ENCODE measurements around a stretch of chr14.

DNA sequence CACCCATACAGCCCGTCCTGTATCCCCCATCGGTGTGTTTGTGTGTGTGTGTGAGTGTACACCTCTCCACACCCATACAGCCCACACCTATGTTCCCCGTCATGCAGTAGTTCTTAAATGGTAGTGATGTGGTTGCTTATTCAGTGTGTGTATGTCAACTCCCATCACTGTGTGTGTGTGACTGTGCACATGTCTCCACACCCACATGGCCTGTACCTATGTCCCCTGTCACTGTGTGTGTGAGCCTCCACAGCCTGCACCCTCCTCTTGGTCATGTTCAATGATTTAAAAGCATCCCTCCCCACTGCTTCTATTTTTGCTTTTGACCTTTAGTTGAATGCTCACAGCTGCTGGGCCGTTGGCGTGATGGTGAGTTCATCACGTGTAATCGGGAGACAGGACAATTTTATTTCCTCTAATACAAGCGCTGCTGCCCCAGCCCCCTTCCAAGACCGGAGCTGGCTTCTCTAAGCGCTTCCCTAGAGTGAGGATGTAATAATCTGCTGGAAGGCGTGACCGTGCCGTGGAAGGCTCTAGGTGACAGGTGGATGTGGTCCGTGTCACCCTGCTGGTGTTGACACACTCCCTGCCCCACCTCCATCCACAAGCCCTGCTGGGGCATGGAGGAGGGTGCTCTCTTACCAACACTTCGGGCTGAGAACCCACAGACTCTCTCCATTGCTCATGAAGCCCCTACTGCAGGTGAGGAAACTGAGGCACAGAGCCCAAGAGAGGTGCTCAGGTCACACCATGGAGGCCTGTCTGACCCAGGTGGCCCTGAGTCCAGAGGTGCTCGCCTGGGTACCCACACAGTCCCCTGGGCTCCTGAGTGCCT lies 25.4 kb downstream of the CCDC85C start:
- PRO-cap: bidirectional peak, plus-strand start at position 606 of the sequence, minus-strand start at position 460 of the sequence

GRCh38 chr14:99579183-99579818 lies 24.7 kb downstream of the CCDC85C start:
- PRO-cap: unidirectional peak, minus-strand start at chr14:99579569

- PRO-cap: no peak
Measured at GRCh38 chr14:99671693-99672280, 12.3 kb upstream of the CYP46A1 start.

GRCh38 chr14:99730482-99730975 lies 46.4 kb downstream of the CYP46A1 start:
- PRO-cap: no peak

DNA sequence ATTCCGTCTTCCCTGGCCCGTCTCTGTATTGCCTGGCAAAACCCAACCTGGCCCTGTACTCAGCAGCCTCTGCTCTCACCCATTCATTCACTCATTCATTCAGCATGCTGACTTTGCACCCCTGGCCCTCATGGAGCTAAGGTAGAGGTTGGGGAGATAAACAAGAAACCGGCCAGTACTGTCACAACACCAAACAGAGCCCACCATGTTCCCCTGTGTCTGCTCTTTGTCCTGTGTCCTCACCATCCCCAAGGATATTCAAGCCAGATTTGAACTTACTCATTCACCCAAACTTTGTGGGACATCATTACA lies 20.2 kb downstream of the SLC25A29 start:
- PRO-cap: no peak

DNA sequence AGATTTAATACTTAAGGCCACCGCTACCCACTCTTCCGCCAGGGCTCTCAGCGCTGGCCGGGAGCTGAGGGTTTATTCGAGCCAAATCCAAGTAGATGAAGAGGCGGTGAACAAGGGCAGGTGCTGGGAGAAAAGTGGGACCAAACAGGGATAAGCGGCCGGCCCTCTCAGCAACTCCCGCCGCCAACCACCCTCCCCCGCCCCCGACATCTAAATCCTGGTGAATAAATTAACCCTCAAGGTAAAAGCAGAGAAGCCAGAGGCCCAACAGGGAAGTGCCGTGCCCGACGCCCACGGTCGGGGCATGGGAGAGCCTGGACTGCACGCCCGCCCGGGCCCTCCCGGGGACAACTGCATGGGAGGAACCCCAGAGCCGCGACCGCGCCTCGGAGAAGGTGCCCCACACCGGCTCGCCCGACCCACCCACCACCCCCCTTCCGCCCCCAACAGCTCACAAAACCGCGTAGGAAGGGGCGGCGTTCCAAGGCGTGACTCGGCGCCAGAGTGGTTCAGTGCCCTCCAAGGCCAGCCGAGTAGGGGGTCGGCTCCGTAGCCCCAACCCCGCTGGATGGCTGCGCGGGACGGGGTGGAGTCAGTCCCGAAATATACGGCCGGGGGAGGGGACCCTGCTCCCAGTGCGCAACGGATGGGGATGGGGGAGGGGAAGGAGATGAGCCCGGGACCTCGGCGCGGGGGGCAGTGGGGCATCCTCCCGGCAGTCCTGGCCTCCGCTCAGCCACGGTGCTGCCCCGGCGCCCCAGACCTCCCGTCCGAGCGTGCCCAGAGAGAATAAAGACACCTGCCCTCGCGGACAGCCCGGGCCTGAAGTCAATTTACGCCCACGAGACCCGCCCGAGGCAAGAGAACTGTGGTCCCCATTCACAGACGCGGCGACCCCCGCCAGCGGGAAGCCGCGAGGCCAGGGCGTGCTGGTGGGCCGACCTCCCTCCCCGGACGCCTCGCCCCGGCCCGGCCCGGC lies 750 bp downstream of the SLC25A29 start:
- PRO-cap: unidirectional peak, plus-strand start at position 270 of the sequence

DNA sequence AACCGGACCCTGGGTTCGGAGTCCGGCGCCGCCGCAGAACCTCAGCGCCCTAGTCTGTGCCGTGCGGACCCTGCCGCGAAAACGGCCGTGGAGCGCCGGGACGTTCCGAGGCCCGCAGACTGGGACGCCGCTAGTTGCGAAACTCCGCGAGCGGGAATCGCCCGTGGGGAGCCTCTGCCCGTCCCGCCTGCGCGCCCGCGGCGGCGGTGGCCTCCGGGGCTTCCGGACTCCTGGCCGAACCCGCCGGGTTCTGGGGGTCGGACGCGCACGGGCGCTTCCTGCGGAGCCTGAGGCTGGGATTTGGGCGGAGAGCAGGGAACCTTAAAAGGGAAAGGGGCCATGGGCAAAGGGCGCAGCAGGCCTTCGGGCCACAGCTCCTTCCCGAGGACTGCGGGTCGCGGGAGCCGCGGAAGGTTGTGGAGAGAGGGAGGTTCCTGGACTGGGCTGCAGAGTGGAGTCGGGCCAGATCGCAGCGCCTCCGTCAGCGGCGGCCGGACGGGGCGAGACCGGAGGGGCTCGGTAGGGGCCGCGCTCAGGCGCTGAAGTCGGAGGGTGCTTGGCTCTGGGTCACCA lies 631 bp upstream of the SLC25A29 start:
- PRO-cap: bidirectional peak, plus-strand start at position 246 of the sequence, minus-strand start at position 252 of the sequence

- PRO-cap: no peak
Measured at GRCh38 chr14:100349031-100349796, 25.9 kb downstream of the WARS1 start.

DNA sequence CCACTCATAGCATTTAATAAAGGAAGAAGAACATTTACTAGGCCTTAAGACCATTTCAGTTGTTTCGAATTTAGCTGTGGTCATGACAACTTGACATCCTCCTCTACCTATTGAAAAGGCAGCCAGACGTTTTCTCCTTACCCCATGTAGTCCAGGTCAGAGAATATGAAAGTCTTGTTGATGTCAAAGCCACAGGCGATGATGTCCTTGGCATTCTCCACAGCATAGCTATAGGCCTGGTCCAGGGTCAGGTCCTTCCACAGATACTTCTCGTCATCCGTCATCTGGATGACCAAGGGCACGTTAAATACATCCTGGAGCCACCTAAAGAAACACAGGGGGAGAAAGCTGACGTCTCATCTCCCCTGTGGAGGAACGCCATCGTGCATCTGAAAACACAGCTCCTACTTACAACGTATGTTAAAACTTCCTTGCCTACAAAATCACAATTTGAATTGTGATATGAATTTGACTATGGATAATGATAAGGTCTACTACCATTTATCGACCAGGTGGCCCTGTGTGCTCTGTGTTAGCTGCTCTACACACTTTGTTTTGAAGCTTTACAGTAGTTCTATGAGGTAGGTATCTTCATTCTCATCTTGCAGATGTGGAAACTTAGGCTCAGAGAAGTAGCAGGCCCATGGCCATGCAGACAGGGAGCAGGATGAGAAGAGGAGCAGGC lies 21.5 kb downstream of the WARS1 start:
- PRO-cap: no peak

DNA sequence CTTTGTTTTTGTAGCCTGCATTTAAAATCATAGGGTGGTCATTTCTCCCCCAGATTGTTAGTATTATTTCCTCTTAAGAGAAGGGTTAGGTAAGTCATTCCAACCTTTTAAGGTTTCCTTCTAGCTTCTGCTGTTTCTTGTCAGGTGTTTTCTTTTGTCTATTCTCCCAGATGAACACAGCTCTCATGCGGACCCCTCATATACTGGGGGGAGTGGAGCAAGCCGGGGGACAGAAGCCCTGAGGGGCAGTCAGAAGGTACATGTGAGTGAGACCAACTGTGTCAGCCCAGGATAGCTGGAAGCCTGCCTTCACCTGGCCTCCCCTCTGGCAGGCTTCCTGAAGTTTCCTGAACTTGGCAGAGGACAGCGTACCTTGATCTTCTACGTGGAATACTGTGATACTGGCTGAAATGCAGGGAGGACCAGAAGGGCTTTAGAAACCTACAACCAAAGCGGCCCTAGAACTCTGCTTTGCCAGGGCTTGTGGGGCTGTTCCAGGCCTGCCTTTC lies 13.1 kb downstream of the WDR25 start:
- PRO-cap: bidirectional peak, plus-strand start at position 398 of the sequence, minus-strand start at position 327 of the sequence

- PRO-cap: no peak
Measured at GRCh38 chr14:100641171-100641474, 53.9 kb upstream of the BEGAIN start.

DNA sequence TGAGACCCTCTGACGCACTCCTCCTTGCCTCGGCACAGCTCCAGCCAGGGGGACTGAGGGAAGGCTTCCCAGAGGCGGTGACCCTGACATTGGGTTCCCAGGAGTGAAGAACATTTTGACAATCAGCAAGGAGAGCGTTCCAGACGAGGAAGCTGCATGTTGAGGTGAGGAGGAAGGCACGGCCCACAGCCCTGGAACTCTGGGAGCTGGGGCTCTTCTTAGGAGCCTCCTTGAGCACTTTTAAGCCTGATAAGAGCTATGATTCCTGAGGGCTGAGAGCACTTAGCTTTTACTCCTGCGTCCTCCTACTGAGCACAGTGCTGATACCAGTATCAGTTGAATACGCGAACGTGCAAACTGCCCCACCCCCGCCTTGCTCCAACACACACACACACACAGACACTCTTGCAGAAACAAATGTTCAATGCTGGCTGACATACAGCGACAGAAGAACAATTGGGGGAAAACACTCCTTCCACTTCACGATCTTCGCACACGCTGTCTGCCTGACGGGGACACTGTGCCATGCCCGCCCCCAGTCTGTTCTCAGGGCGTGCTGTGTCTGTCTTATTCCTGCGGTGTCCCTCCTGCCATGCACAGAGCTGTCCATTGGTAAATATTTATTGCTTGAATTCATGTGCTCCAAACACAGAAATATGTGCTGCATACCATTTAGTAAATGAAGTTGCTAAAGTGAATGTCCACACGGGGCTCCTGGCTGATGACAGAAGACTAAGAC lies 57.2 kb upstream of the DLK1 start:
- PRO-cap: no peak

- PRO-cap: no peak
Measured at GRCh38 chr14:100676063-100676678, 50.5 kb upstream of the DLK1 start.

GRCh38 chr14:100708839-100709769 lies 17.6 kb upstream of the DLK1 start:
- PRO-cap: no peak

DNA sequence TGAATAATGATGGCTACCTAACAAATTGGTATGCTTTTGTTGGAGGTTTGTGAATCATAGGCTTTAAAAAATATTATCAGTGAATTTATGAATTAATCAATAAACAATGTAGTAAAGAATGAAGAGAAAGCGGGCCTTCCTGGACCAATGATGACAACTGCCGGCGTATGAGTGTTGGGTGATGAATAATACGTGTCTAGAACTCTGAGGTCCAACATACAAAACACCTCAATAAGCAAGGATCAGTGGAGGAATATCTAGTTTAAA lies 68.4 kb upstream of the RTL1 start:
- PRO-cap: no peak

DNA sequence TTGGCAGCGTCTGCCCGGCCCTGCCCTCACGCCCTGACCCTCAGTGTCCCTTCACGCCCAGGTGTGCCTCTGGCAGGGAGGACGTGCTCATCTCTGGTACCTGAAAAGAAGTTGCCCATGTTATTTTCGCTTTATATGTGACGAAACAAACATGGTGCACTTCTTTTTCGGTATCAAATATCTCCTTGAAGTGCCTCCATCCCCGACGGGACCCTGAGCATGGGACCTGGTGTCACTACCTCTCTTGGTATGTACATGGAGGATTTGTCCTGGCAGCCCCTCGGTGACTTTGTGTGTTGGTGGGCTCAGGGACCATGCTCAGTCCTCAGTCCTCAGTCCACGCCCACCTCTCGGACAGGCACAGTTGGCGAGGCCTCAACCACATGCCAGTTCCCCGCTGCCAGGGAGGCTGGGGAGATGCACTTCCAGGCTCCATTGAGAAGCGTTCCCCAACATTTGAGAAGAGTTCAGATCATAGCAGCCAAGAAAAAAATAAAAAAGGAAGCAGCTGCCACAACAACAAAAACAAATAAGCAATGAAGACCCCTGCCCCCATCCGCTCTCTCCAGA lies 130.2 kb upstream of the RTL1 start:
- PRO-cap: no peak

DNA sequence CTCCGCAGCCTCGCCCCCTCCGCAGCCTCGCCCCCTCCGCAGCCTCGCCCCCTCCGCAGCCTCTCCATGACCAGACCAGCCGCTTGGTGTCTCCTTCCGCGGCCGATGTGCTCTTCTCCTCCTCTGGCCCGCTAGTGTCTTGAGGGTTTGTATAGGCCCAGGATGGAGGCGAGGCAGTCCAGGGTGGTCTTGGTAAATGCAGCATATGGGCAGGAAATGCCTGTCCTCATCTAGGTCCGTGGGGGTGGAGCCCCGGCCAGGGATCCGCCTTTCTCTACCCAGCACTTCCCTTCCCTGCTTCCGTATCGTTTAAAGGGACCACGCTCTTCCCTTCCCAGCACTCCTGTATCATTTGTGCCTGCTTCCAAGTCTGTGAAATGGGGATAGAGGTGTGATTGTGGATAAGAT lies 326.6 kb upstream of the RTL1 start:
- PRO-cap: no peak

GRCh38 chr14:101334648-101335202 lies 426.8 kb upstream of the PPP2R5C start:
- PRO-cap: no peak

- PRO-cap: no peak
Measured at GRCh38 chr14:101499112-101499669, 262.3 kb upstream of the PPP2R5C start.

GRCh38 chr14:101760284-101760793 lies 1.2 kb upstream of the PPP2R5C start:
- PRO-cap: unidirectional peak, minus-strand start at chr14:101760451

All from left colon (tissue), 1 donor.